Gastroesophageal sphincter (tissue), 4 donors: ENCODE measurements around a stretch of chr6.

DNA sequence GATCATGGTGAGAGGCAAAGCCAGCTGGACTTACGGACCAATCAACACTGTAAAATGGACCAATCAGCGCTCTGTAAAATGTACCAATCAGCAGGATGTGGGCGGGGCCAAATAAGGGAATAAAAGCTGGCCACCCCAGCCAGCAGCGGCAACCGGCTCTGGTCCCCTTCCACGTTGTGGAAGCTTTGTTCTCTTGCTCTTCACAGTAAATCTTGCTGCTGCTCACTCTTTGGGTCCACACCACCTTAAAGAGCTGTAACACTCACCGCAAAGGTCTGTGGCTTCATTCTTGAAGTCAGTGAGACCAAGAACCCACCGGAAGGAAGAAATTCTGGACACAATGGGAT lies 133.2 kb upstream of the AFDN start:
- PRO-cap, result no peak
- RAMPAGE, long total RNA, 4 experiments, result no peak in any of the 4 experiments

- PRO-cap, result no peak
- RAMPAGE, long total RNA, 4 experiments, result no peak in any of the 4 experiments
These were observed 44.1 kb upstream of the AFDN start for GRCh38 chr6:167782556-167783035.

- PRO-cap, result no peak
- RAMPAGE, long total RNA, 4 experiments, result no peak in any of the 4 experiments
These were observed 45.3 kb downstream of the AFDN start for GRCh38 chr6:167872058-167872411.

GRCh38 chr6:168060257-168060962 lies 18.6 kb downstream of the FRMD1 start:
- PRO-cap, result no peak
- RAMPAGE, long total RNA, 4 experiments, result no peak in any of the 4 experiments

- PRO-cap, result no peak
- RAMPAGE, long total RNA, 4 experiments, result no peak in any of the 4 experiments
These were observed 53.6 kb upstream of the FRMD1 start for GRCh38 chr6:168132544-168133113.

- PRO-cap, result no peak
- RAMPAGE, long total RNA, 4 experiments, result no peak in any of the 4 experiments
These were observed 79.7 kb upstream of the FRMD1 start for GRCh38 chr6:168158666-168159097.

GRCh38 chr6:168333336-168334043 lies 13.9 kb upstream of the DACT2 start:
- PRO-cap, result no peak
- RAMPAGE, long total RNA, 4 experiments, result no peak in any of the 4 experiments

DNA sequence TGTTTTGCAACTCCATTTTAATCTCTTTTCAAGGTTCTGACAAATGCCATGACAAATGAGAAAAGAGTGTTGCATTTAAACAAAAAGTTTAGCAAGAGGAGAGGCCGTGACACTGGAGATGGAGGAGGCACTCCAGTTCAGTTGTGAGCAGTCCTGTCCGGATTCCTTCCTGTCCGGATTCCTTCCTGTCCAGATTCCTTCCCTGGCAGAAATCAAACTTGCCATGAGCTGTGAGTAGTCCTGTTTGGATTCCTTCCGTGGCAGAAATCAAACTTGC lies 48.5 kb upstream of the DACT2 start:
- PRO-cap, result no peak
- RAMPAGE, long total RNA, 4 experiments, result no peak in any of the 4 experiments

DNA sequence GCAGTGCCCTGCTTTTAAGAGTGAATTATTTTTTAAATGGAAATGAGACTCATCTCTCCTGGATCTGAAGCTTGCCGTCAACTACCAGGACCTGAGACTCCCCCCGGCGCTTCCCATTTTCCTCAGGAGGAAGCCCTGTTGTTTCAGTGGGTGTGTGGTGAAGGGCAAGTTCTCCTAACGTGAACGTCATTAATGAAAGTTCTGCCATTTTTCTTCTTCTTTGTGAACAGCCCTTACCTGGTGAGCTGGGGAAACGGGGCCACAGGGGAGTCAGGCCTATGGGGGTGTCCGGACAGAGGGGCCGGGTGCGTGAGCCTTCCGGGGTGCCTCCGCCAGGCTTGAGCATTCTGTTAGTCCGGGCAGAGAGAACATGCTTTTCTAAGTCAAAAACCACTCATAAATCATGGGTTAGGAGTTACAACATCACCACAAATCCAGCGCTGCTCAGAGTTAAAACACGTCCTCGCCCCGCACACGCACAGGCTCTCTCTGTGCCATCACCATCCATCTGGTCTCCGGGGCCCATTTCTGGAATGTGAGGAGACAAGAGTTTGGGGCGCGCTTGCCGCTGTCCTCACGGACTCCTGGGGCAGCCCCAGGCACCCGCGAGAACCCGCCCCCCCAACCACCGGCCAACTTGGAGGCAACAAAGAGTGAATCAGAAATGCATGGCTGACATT lies 56.5 kb upstream of the SMOC2 start:
- PRO-cap, result no peak
- RAMPAGE, long total RNA, 4 experiments, result no peak in any of the 4 experiments

- PRO-cap, result no peak
- RAMPAGE, long total RNA, 4 experiments, result no peak in any of the 4 experiments
These were observed 28.2 kb upstream of the SMOC2 start for GRCh38 chr6:168412826-168413199.

DNA sequence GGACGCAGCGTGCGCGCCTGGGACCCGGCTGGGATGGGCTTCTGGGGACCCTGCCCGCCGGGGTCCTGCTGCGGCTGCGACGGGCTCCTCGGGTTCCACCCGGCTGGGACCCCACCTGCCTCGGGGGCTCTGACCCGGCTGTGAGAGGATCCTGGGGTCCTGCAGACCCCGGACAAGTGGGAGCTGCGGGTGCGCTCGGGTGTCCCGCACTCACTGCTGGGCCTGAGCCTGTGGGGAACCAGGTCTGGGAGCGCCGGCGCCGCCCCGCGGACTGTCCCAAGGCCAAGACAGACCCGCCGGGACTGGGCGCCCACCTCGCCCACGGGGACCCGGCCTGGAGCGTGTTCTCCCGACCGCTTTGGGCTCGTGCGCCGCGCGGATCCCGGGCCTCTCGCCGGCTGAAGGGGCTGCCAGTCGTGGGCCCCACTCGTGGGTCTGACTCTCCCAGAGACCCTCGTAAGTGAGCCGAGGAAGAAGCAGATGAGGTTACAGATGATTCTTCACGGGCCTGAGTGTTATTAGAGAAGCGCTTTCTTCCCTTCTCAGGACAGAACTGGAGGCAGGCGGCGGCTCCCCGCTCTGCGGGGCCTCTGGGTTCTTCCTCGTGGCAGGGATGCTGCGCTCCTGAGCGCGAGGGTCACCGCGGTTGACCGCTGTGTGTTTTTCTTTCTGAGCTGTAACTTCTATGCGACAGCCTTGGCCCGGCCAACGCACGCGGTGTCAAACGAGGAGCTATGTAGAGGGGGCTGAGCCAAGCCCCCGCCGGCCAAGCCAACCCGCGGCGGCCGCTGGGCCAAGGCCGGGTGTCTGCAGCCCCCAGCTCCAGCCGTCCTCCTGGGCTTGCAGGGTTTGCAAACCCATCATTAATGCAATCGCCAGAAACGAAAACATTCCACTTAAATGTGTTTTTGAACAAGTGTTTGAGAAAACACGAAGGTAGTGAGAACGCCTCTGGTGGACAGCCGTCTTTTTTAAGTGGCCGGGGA lies 928 bp downstream of the SMOC2 start:
- PRO-cap, result unidirectional peak, minus-strand start at position 215 of the sequence
- RAMPAGE, long total RNA, 4 experiments, result no peak in any of the 4 experiments

GRCh38 chr6:168542075-168542838 lies 101.3 kb downstream of the SMOC2 start:
- PRO-cap, result bidirectional peak, plus-strand start at chr6:168542542, minus-strand start at chr6:168542413
- RAMPAGE, long total RNA, 4 experiments, result no peak in any of the 4 experiments

- PRO-cap, result no peak
- RAMPAGE, long total RNA, 4 experiments, result no peak in any of the 4 experiments
These were observed 107.8 kb downstream of the THBS2 start for GRCh38 chr6:169145777-169146256.

- PRO-cap, result no peak
- RAMPAGE, long total RNA, 4 experiments, result no peak in any of the 4 experiments
These were observed 90.8 kb downstream of the THBS2 start for GRCh38 chr6:169162692-169163380.

DNA sequence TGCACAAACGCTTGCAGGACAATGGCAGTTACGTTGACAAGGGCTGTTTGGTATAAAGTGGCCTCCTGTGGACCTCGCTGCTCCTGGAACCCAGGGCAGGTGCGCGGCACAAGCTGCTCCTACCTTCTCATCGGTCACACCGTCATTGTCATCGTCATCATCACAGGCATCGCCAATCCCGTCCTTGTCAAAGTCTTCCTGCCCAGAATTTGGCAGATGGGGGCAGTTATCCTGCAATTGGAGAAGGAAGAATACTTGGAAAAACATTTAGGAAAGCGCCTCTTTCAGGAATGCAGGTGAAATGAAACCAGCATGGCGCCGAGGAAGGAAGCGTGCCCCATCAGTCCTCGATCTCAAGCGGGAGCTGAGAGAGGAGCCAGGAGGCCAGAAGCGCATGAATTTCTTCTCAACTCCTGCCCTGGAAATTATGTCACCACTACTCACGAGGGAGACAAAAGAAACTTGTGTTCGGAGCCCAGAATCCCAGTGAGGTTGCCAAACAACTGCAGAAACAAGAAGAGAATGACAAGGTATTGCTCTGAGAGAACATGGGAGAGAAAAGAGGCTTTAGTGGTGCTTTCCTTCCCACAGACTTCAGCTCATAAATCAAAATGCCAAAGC lies 24.1 kb downstream of the THBS2 start:
- PRO-cap, result no peak
- RAMPAGE, long total RNA, 4 experiments, result start-site peak on the minus strand in 1 of 4 experiments, centred at position 186 of the sequence, 11 reads per replicate

- PRO-cap, result no peak
- RAMPAGE, long total RNA, 4 experiments, result no peak in any of the 4 experiments
These were observed 15.7 kb upstream of the THBS2 start for GRCh38 chr6:169269222-169269962.

DNA sequence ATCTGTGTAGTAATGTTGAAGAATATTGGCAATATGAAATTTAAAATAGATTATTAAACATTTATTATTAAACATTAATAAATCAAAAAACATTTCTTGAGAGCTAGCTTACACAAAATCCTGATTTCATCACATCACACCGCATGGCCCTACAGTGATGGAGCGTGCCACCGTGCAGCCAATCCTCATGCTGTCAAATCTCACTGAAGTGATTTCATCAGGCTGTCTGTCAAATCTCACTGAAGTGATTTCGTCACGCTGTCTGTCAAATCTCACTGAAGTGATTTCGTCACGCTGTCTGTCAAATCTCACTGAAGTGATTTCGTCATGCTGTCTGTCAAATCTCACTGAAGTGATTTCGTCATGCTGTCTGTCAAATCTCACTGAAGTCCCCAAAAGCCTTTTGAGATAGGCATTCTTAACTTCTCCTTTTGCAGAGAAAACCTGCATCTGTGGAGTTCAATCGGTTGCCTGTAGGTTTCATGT lies 14.3 kb downstream of the ERMARD start:
- PRO-cap, result no peak
- RAMPAGE, long total RNA, 4 experiments, result no peak in any of the 4 experiments

GRCh38 chr6:169831615-169832135 lies 80.3 kb downstream of the ERMARD start:
- PRO-cap, result no peak
- RAMPAGE, long total RNA, 4 experiments, result no peak in any of the 4 experiments

DNA sequence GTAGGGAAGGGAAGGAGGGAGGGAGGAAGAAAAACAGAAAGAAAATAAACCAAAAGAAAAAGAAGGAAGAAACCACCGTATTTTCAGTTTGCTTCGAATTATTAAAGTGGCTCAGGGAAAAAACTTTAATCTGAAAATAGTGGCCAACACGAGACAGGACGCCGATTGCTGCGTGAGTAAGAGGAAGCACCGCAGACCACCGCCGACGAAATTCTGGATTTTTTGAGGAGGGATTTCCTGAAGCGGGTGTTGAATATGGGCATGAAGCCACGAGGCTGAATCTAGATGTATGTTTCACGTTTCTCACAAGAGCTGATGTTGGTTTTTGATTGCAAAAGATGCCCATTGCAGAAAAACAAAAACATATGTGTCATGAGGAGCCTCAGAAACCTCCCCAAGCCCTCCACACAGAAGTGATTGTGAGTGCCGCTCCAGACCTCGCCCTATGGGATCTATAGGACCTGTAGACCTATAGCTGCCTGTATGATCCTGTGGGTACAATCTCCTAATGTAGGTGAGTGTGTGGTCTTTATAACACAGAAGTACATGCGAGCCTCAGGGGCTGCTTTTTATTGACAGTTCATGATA lies 244.1 kb downstream of the DLL1 start:
- PRO-cap, result no peak
- RAMPAGE, long total RNA, 4 experiments, result no peak in any of the 4 experiments

- PRO-cap, result no peak
- RAMPAGE, long total RNA, 4 experiments, result no peak in any of the 4 experiments
These were observed 2.6 kb downstream of the DLL1 start for GRCh38 chr6:170288137-170288793.